ENCODE measurements around the gene MORN2.

DNA sequence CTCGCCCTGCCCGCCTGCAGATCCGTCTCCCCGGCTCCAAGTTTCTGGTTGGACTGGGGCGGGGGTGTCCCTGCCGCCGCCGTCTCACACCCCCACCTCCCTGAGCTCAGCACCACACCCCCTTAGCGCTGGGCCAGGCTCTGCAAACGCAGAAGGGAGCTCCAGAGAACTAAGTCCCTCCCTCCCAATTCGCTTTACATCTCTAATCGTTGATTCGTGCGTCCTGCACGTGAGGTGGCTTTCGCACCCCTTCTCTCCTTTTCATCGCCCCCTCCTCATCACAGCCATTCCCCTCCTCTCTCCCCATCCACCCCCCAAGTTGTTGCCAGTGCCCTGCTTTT is 366 bp upstream of the ATL2 start:
- PRO-cap, 3 experiments = peak in 3 of 3 experiments; most common plus-strand start position 39 of the sequence (in 1)

DNA sequence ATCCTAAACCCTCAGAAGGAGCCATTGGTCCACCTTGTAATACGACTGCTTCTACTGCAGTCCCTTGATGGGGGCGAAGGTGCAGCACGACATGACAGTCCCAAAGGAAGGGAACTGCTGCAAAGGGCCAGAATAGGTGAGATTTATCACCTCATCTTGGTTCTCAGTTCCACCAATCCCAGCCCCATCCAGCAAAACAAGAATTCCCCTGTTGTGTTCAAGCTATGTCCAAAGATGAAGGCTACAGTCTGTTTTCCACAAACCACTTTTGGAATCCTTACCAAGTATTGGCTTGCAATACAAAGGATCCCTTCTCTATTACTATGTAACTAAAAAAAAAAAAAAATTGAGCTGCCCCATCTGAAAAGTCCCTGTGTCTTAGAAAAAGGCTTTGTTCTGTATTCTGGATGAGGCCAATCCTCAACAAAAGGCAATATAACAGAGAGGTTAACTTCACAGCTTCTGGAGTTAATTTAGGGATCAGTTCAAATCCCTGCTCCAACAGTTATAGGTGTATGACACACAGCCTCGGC is 61.0 kb upstream of the ATL2 start:
- PRO-cap, 3 experiments = no peak in any of the 3 experiments

DNA sequence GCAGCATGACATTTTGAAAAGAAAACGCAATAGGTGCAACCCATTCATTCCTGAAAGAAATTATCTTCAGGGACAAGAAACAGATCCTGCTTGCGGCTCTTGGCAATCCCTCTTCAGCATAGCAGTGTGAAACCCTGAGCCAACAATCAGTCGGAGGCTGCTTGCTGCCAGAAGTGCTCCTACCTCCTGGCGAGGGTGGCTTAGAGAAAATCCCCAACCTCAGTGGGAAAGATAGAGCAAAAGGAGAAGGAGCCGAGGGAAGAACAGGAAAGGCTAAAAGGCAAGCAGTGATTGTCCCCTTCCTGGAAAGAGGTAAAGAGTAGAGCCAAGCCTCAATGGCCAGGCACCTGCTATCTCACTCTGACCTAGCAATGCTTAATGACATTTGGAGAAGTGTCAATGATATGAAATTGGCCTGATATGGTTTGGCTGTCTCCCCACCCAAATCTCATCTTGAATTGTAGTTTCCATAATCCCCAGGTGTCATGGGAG is 66.2 kb upstream of the ATL2 start:
- PRO-cap, 3 experiments = peak in 1 of 3 experiments; most common plus-strand start position 234 of the sequence (in 1); most common minus-strand start position 115 of the sequence (in 1)

GRCh38 chr2:38508193-38508673 is 94.5 kb downstream of the HNRNPLL start:
- PRO-cap, 3 experiments = no peak in any of the 3 experiments

- PRO-cap, 3 experiments = no peak in any of the 3 experiments
Measured at GRCh38 chr2:38534864-38535820, 67.6 kb downstream of the HNRNPLL start.

DNA sequence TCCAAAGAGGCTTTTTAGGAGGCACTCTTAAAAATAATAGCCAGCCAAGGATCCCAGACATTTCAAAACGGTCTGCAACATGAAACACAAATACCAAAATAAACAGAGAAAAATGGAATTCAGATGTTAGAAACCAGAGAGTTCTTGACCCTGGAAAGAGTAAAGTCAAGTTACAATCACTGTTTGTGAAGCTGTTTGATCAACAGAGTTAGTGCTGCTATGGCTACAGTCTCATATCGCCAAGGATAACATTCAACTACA is 17.4 kb upstream of the HNRNPLL start:
- PRO-cap, 3 experiments = no peak in any of the 3 experiments

GRCh38 chr2:38746437-38747127 is 4.6 kb downstream of the SRSF7 start:
- PRO-cap, 3 experiments = no peak in any of the 3 experiments

DNA sequence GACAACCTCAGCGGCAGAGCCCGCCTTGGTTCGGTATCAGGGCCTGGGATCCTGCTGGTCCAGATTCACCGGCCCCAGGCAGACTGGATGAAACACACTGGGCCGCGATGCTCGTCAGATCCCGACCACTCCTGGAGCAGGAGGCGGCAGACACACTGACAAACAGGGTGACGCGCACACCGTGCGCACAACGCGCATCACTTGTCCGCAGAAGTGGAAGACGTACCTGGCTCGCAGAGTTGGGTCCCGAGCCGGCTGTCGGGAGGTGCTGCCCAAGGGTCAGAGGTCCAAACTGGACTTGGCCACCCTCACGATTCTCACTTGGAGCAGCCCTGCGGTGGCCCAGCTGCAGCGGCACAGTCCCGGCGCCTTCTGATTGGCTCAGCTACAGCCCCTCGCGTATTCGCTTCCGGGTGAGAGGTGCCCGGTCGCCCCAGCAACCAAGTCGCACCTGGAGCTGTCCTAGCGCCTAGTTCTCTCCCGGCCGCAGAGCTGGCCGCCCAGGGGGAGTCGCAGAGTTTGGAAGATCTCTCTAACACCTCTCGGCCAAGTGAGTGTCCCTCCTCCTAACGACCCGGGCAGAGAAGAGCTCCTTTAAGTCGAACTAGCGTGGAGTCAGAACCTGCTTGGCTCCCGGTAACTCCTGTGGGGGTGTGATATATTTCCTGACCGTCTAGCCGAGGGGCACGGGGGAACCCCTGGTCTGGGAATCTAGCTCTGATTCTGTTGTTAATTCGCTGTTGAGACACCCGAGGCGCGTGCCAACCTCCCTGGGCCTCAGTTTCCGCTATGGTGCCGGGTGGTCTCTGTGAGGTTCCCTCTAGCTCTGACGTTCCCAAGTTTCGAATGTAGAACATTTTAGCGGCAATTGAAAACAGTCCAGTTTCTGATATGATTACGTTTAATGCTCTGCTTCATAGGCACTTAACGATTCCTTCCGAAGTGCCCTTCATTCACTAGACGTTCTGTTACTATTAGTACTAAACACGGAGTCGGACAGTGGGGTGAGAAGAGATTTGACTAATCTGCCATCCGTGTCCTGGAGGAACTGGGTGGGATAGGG is at the start of gene MORN2:
MORN2 (plus strand) TSS at position 416 of the 1,063 bp plus-strand sequence.
- PRO-cap, 3 experiments = peak in 3 of 3 experiments; most common plus-strand start position 472 of the sequence (in 3); most common minus-strand start position 374 of the sequence (in 3)

GRCh38 chr2:38975058-38975521 is 85.4 kb downstream of the ARHGEF33 start:
- PRO-cap, 3 experiments = no peak in any of the 3 experiments

DNA sequence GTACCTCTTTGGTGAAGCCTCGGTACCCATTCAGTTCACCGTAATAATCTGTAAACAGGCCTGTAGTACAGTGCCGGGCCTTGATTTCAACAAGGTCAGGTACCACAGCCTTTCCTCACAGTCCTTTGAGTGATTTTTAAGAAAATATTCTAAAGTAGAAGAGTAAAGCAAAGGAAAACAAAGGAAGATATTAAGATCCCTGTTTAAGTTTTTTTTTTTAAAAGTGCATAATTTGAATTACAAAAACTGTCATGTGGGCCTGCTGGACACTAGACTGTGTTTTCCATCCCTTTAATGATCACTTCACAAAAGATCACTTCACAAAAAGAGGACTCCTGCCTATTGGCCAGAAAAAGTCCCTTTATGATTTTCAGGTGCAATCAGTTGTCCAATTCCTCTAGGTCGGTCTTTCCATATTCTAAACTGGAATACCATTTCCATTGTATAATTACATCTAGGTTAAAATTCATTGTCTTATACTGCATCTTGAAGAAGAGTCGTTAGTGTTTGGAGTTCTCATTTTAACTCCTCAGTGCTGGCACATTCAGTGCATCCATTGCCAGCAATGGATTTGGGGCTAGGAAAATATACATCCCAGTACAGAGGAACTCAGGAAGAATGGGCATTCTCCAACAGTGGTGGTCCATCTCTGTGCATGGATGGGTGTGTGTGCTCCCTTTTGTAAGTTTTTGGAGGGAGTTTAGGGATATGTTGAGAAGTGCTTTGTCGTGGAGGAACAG is 95.7 kb downstream of the ARHGEF33 start:
- PRO-cap, 3 experiments = no peak in any of the 3 experiments

DNA sequence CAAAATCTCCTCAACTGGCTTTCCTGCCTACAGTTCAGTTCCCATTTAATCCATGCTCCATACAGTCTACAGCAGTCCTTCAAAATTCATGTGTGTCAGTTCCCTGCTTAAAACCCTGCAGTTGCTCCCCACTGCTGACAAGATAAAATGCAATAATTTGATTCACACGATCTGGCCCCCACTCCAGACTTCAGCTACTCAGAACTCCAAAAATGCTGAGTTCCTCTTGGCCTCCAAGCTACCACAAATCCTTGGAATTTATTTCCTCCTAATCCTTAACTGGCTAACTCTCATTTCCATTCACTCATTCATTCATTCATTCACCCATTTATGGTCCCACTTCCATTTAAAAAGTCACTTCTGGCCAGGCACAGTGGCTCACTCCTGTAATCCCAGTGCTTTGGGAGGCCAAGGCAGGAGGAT is 12.6 kb downstream of the SOS1 start:
- PRO-cap, 3 experiments = no peak in any of the 3 experiments

- PRO-cap, 3 experiments = no peak in any of the 3 experiments
Measured at GRCh38 chr2:39243508-39244543, 123.0 kb upstream of the SOS1 start.

DNA sequence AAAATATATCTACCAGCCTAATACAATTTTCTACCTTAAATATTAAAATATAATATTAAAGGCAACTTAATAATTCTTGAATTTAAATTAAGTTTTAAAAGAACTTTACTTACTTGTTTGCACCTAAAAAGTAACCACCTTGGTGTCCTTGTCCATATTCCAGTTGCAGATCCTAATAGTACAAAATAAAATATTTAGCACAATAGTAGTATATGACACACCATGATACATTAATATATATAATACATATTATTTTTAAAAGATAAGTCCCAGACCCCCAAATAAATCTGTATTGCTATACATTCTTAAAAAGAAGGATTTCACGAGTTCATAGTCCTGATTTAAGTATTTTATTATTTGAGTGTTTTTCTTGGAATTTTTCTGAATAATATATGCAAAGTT is 137.5 kb downstream of the MAP4K3 start:
- PRO-cap, 3 experiments = no peak in any of the 3 experiments

DNA sequence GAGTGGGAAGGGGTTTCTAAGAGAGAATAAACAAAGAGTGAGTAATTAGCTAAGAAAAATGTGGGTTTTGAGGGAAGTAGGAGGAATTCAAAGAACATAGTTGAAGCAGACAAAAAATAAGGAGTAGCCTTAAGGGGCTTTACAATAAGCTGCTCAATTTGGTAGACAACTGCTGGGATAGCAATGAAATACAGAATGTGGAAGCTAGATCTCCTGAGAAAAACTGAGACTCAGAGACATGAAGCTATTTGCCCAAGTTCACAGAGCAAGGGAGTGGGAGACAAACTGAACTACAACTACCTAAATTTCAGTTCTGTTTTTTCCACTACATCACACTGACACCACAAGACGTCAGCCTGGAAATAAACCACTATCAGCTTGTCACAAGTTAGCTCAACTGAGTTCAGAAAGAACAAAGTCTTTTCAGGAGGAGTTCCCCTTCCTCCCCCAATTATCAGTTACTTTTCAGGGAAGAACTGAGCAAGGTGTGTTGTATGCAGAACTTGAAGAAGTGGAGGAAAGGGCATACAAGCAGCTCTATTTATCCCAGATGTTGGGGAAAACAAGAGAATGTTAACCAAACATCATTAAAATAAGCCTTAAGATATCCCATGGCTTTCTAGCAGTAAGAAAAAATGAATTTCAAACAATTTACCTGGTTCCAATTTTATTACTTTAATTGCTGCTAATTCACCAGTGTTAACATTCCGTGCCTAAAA is 59.5 kb downstream of the MAP4K3 start:
- PRO-cap, 3 experiments = no peak in any of the 3 experiments

DNA sequence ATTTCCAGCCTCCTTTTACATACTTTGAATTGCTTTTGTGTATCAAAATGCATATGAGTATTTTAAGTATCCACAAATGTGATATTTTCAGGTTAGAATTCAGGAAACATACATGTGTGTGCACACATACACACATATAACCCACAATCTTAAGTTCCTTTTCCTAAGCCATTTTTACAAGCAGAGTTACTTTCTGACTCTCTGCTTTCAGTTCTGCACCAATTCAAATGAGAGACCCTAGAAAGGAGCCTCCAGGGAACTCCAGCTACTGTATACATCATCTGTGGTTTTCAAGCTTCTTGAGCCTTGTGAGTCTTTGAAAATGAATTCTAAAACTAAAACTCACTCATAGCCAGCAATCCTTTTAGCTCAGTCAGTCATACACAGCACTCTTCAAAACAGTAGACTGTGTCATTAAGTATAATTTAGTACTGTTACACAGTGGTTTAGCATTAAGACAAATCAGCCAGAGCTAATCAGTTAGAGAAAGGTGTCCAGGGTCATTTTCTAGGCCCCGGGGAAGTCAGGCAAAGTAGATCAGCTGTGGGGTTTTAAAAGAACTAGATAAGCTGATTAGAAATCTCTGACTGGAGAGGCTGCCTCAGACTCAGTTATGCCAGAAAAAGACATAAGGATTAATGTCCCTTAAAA is 322.0 kb upstream of the THUMPD2 start:
- PRO-cap, 3 experiments = no peak in any of the 3 experiments

DNA sequence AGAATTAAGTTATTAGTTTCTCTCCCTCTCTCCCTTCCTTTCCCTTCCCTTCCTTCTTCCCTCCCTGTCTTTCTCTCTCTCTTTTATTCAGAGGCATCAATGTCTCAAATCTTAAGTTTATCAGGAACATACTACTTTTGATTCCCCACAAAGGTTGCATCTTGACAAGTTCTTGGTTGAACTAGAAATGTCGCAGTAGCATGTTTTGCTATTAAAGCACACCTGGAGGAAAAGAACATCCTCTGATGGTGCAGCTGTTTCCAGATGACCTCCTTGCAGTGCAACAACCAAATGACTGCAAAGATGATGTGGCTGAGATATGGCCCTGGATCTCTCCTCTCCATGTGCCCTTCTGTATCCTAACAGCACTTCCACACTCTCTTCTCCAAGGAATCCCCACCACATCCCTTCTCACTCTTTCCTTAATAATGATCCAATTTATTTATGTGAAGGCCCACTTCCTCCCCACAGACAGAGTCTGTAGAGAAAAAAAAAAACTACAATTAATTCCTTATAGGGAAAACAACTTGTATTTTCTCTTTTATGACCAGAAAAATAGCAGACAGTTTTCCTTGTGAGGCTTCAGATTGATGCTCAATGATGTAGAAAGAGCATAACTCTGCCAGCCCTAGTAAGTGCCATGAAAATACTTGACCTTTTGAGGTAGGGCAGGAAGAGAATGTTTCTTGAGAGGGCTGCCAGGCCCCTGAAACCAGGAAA is 127.1 kb downstream of the SLC8A1 start:
- PRO-cap, 3 experiments = no peak in any of the 3 experiments

- PRO-cap, 3 experiments = no peak in any of the 3 experiments
Measured at GRCh38 chr2:40401755-40402362, 50.0 kb downstream of the SLC8A1 start.

- PRO-cap, 3 experiments = no peak in any of the 3 experiments
Measured at GRCh38 chr2:40407348-40408227, 44.3 kb downstream of the SLC8A1 start.

DNA sequence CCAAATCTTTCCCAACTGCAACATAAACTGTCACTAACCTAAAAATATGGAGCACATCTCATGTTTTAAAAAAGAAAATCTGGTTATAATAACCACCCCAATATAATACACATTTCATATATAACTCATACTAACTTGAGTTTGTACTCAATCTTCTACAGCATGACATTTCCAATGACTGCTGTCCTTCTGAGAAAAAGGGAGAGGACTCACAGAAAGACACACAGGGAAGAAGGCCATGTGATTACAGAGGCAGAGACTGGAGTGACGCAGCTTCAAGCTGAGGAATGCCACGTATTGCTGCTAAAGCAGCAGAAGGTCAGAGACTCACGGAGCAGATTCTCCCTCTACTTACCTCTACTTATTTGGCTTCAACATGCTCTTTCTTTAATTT is 753.6 kb upstream of the PKDCC start:
- PRO-cap, 3 experiments = no peak in any of the 3 experiments

DNA sequence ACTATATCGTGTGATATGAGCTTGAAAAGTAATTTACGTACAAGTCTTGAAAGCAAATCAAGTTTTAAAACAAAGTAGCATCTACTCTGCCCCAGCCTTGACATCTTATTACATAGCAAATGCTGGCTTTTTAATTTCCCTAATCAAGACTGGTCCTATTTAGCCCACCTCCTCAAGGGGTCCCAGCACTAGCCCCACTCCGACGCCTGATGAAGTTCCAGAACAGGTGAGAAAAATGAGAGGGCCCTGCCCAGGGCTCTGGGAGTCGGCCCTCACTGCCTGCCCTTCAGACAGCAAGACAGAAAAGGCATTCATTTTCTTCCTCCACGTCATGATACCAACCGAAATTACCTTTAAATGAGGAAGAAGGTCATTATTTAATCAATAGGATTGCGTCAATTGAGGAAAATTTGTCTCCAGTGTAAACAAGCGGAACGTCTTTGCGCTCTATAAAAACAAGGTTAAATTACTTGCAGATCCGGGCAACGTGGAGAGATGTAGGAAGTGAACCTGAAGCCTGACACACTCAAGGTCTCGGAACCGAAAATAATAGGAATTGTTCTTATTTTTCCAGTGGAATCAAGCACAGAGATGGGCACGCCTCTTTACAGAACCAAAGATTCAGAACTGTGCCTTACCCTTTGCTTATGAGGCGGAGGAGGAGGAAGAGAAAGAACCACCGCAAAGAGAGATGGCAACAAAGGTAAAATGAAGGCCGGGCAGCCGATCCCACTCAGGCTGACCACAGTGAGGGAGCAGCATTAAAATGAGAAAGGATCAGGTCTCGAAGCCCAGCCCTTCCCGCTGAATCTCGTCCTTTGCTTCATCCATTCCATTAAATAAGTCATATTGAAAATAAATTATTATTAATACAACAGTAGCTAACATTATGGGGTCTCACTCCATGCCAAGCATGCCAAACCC is 170.5 kb upstream of the PKDCC start:
- PRO-cap, 3 experiments = no peak in any of the 3 experiments